Measurements from ENCODE around the genes TREML2, TREML4, FRS3, TOMM6 and USP49.

DNA sequence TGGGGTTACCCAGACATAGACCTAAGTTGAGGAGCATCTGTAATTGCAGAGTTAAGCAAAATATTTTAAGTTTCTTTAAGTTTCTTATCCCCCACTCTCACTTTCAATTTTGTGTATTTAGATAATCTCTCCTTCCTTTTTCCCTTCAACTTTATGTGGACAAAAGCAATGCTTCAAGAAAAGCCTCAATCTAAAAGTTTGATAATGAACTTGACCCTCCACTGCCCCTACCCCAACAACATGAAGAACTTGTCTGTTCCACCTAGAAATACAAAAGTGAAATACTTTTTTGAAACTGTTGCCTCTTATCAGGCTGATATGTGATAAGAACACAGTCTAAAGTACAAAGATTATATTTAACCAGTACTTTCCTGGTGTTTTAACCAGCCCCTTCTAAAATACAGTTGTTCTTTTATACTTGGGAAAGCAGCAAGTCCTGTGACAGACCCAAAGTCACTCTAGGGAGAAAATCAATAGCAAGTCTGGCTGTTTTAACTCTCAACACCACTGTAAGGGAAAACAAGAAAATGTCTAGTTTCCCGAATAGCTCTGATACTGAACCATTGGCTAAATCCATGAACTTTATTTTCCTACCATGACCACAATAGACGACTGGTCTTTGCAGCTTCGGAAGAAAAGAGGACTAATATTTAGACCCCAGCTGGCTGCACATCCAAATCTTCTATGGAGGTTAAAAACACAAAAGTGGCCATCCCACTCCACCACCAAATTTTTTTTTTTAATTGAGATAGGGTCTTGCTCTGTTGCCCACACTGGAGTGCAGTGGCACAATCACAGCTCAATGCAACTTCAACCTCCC lies 6.5 kb downstream of the OARD1 start:
- PRO-cap, result no peak

DNA sequence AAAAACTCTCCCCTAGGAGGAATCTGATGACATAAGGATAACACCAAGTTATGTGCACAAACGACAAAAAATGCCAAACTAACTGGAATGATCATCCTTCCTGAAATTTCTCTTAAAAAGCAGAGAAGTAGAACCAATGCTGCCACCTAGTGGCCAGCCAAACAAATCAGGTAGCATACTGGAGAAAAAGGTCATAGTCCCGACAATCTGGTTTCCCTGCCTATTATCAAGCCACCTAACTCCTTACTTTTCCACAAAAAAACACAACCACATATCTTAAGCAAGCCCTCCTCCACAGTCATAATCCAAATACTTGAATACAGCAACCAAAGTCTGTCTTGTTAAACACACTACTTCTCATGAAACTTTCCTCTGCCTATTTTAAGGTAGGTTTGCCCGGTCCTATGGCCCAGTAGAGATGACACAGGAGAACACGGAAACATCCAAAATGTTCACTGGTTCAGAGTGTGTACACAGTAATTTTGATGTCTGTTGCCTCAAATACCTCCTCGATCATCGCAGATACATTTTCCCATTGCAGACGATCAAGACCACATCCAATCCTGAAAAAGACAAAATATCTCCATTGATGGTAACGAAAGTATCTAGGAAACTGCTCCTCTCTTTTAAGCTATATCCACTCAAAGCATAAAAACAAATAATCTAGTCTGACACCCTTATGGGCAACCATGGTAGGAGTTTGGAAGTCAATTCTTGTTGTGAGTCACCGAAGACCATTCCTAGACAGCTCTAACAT lies 5.1 kb downstream of the OARD1 start:
- PRO-cap, result no peak

DNA sequence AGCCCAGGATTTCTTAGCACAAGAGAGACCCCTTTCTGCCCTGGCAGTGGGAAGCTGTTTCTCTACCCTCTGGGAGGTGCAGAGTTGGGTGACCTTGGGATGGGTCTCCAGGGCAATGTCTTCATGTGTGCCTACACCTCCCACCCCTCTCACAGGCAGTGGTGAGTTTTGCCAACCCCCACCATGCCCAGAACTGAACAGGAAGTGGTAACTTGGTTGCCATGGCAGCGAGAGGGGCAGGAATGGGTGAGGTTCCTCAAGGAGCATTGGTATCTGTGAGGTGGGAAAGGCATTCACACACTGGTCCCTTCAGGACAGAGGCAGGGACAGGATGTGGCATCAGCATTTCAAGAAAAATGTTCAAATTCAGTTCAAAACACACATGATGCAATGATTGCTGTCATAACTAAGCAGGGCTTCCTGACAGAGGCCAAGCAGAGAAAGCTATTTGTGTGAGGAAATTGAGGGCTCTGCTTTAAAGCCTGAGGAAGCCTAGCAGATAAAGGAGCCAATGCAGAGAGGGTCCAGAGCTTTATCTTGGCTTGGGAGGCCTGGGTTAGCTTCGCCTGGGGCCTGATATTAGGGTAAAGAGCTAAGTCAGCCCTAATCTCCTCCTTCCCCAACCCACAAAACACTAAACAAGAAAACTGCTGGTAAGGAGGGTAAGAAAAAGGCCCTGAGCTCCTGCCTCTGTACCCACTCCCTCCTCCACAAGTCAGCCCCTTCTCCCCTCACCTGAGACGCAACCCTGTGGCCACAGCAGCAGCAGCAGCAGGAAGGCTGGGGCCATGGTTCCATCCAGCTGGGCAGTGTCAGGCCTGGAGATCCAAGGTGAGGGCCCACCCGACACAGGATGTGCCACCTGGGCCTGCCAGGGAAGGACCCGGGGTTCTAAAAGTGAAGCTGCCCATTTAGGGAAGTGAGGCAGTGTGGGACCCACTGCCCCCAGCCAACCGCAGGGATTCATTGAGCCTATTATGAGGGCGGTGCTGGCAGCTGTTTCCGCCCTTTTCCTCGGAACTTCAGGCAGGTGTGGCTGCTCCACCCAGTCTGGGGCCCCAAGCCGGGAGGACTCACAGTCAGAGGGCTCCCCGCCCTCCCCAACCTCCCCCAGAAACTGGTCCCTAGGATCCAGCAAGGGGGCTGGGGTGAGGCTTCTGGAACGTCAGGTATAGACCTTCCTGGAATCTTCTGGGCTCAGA lies at the start of gene TREML2:
TSS of gene TREML2 (minus strand) at position 931 of the 1,202 bp plus-strand sequence.
- PRO-cap, result no peak

GRCh38 chr6:41228075-41228378 lies at the start of gene TREML4:
TSS of gene TREML4 (plus strand) at chr6:41228349.
- PRO-cap, result no peak

DNA sequence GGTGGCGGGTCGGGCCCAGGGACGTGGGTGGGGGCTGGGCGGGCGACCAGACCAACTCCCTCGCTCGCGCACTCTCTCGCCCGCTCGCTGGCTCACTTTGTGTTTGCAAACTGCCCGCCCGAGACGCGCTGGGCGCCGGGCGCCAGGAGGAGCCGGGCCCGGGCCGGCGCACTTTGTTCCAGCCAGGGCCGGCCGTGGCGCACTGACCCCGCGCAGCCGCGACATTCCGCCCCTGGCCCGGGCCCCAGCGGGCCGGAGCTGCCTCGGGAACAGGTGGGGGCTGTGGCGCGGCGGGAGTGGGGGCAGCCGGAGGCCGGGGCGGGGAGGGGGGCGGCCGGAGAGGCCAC lies 663 bp downstream of the FOXP4 start:
- PRO-cap, result no peak

- PRO-cap, result no peak
Observed at GRCh38 chr6:41723244-41724327, 11.8 kb downstream of the TFEB start.

- PRO-cap, result bidirectional peak, plus-strand start at chr6:41734037, minus-strand start at chr6:41733853
Observed at GRCh38 chr6:41733583-41734084, 1.8 kb downstream of the TFEB start.

DNA sequence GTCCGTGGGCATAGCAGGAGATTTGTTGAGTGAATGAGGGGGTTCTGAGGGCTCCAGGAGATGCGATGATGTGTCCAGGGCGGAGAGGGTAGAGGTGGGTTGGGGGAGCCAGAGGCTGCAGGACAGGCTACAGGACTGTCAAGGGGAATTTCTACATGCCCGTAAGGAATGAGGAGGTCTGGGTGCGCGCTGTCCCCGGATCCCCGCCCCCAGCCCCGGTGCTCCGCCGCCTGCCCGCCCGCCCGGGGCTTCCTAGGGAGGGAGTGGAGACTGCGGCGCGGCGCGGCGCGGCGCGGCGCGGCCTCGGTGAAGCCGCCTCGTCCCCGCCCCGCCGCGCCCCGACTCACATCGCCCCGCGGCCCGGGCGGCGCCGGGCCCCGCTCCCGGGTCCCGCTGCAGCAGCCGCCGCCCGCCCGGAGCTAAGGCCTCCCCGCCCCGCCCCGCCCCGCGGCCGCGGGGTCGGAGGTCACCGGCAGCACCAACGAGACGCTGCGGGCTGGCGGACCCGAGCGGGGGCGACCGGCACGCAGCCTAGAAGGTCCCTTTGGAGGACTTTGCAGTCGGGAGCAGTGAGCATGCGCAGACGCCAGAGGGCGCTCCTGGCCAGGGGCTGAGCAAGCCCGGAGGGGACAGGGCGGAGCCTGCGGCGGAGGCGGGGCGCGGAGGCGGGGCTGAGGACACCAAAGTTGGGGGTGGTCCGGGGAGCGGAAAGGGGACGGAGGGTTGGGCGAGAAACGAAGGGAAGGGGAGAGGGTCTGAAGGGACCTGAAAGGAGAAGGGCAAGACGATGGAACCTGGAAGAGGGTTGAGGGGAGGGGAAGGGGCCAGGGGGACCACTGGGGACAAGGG lies at the start of gene FRS3:
TSS of gene FRS3 (minus strand) at position 432 of the 849 bp plus-strand sequence.
- PRO-cap, result bidirectional peak, plus-strand start at position 737 of the sequence, minus-strand start at position 439 of the sequence

GRCh38 chr6:41787030-41787883 lies at the start of gene TOMM6:
TSS of gene TOMM6 (plus strand) at chr6:41787694.
- PRO-cap, result unidirectional peak, minus-strand start at chr6:41787219; bidirectional peak, plus-strand start at chr6:41787695, minus-strand start at chr6:41787570

DNA sequence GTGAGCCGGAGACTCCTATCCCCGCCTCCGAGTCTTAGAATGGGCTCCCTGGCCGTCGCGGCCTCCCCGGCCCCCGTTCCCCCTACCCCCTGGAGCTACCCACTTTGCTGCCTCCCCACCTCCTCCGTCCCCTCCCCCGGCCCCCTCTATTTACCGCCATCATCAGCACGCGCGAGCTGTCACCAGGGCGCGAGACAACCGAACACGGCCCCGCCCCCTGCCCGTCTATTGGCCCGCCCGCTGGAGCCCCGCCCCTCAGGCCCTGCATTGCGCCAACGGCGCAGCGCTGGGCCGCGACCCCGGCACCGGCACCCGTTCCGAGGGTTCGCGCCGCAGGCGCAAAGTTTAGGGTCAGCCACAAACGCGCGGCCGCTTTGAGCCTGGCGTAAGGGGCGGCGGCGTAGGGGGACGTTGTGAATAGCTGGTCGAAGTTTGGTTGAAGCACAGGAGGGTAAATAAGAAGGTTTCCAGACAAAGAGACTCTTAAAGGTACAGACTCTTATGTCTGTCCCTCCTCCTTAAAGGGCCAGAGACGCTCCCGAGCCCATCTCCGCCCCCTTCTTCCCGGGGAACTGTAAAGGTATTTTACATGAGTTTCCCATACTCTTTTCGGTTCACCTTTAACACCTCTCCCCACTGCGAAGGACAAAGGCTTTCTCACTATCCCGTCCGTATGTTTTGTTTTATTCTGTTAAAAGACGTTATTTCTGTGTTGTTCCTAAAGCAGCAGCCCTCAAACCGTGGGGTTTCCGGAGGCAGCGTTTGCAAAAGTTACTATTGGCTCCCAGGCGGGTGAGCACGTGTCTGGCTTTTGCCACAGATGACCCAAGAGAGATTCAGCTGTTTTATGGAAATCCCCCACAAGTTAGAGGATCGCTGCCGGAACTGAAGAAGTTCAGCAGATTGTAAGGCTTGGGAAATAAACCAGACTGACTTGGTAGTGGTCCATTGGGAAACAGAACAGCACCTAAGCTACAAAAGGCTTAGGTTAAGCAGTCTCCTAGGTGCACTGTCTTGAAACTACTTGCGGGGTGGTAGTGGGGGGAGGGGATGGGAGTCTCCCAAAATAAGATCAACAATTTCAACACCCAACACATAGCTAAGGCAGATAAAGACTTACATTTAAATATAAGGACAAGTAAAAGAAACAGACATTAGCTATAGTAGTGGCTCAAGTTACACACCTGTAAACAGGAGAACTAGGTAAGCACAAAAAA lies at the start of gene USP49:
TSS of gene USP49 (minus strand) at position 206 of the 1,217 bp plus-strand sequence.
- PRO-cap, result bidirectional peak, plus-strand start at position 283 of the sequence, minus-strand start outside the sequence

DNA sequence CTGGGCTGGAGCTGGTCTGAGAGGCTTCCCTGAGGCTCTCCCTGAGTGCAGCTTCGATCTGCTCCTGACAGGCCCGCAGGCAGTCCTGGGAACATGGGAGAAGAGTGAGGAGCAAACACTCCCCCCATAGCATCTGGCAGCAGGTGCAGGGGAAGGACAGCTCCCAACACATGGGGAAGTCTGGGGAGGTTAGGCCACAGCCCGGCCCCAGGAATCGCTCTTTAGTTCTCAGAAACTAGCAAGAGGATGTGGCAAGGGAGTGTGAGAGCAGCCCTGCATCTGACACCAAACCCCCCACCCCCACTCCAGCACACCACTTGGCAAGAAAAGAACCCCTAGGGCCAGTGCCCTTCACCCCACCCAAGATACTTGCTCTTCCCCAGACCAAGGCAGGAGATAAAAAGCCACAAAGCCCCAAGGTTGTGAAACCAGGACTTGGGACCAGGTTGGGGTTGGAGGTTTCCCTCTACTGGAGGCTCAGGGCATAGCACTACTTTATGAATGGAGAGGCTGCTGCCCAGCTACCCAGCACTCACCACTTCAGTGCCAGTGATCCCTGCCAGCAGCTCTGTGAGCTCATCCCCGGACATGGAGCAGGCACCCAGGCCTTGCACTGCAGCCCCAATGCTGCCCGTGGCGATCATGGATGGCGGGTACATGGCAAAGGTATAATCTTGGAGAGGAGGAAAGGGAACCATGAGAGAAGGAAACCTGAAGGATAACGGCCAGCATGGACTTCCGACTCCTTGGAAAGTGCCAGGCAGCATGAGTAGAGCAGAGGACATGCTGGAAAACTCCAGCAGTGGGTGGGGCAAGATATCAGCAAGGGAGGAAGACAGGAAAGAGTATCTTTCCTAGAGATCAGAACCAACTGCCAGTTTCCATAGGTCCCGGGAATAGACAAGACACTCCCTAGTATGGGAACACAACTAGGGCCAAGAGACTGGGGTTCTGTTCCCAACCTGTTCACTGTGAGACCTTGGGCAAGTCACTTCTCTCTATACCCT lies 5.3 kb downstream of the CCND3 start:
- PRO-cap, result no peak

DNA sequence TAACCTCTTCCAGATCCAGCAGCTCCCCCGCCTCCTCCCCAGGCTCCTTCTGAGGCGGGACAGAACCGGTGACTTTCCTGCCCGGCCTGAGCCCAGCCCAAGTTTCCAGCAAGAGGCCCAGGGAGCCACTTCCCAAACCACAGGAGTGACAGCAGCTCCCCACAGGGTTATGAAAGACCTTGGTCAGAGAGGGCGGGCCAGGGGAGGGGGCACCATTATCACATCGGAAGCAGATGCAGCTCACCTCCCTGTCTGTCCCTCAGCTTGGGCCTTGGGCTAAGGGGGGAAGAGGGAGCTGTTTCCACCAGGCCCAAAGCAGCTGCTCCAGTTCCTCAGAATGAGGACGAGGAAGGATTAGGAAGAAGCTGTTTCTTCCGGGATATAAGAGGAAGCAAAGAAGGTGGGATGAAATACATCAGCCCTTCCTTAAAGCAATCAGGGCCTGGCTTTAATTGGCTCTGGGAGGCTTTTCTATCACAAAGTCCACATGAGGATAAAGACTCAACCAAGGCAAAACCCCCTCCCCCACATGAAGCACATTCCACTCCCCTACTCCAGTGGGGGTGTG lies 2.1 kb downstream of the CCND3 start:
- PRO-cap, result no peak

- PRO-cap, result no peak
Observed at GRCh38 chr6:42137258-42137753, 5.1 kb downstream of the C6orf132 start.

DNA sequence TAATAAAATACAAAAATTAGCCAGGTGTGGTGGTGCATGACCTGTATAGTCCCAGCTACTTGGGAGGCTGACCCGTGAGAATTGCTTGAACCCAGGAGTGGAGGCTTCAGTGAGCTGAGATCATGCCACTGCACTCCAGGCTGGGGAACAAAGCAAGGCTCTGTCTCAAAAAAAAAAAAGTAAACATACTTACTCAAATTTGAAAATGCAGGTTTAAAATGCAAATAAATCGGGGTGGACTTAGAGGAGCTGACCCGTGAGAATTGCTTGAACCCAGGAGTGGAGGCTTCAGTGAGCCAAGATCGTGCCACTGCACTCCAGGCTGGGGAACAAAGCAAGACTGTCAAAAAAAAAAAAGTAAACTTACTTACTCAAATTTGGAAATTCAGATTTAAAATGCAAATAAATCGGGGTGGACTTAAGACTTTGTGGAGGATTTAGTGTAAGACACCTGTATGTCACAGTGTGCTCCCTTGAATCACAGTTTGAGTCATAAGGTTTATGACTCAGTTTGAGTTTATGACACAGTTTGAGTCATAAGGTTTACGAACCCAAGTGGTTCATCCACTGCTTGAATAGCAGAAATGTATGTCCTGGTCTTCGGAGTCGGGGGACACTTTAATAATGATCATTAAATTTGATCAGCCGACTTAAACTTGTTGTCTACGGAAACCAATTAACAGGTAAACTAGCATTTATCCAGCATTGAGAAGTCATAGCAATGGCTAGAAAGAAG lies 6.7 kb upstream of the MRPS10 start:
- PRO-cap, result no peak

- PRO-cap, result no peak
Observed at GRCh38 chr6:42287287-42287500, 69.5 kb upstream of the MRPS10 start.

GRCh38 chr6:42428491-42429149 lies 23.1 kb downstream of the TRERF1 start:
- PRO-cap, result no peak

GRCh38 chr6:42548027-42548561 lies 15.7 kb upstream of the UBR2 start:
- PRO-cap, result no peak

DNA sequence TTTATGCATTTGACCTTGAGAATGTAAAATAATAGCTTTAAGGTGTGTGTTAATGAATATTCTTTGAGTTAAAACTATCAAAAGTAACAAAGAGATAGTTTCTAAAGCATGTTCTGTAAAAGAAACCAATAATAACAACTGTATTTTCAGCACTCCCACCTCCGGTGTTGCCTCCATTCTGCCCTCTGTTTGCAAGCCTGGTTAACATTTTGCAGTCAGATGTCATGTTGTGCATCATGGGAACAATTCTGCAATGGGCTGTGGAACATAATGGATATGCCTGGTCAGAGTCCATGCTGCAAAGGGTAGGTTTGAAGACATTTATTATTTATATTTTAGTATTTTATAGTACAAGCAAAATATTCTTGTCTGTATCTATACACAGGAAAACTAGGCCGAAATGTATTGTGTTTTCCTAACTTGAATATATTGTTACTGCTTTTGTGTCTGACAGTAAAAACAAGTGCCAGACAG lies 70.0 kb downstream of the PRPH2 start:
- PRO-cap, result no peak

DNA sequence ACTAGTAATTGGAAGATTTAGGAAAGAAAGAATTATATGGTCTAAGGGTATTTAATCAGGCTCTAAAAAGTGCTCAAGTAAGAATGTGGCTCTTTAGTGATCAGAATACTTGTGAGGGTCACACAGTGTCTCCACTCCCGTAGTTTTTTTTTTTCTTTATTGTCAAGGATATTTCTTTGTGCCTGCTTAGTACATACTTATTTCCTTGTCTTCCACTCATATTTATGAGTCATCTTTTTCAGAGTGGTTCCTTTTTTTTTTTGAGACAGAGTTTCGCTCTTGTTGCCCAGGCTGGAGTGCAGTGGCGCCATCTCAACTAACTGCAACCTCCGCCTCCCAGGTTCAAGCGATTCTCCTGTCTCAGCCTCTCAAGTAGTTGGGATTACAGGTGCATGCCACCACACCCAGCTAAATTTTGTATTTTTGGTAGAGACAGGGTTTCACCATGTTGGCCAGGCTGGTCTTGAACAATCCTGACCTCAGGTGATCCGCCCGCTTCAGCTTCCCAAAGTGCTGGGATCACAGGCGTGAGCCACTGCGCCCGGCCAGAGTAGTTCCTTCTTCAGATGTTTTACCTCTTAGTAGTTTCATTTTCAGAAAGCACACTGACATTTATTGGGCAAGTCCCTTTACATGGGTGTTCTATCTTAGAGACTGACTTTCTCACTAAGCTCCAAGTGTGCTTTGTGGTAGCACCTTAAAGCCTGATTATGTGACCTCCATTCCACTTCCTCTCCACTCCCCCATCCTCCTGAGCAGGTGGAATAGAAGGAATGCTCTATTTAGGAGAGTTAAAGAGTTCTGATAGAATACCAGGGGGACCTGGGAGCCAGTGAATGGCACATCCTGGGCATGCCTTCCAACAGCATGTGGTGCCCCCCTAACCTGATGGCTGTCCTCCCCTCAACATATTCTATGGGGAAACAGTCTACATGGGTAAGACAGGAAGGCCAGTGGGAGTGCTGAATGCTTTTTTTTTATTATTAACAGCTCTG lies 6.9 kb upstream of the BICRAL start:
- PRO-cap, result no peak

- PRO-cap, result no peak
Observed at GRCh38 chr6:42777503-42777855, 4.4 kb upstream of the BICRAL start.

Data from osteocyte (in vitro differentiated cells).